M059J (cell line): Measurements from ENCODE around the gene IL17RD.

- RAMPAGE, long total RNA: no peak
Observed at GRCh38 chr3:53180299-53181130, 19.5 kb downstream of the PRKCD start.

DNA sequence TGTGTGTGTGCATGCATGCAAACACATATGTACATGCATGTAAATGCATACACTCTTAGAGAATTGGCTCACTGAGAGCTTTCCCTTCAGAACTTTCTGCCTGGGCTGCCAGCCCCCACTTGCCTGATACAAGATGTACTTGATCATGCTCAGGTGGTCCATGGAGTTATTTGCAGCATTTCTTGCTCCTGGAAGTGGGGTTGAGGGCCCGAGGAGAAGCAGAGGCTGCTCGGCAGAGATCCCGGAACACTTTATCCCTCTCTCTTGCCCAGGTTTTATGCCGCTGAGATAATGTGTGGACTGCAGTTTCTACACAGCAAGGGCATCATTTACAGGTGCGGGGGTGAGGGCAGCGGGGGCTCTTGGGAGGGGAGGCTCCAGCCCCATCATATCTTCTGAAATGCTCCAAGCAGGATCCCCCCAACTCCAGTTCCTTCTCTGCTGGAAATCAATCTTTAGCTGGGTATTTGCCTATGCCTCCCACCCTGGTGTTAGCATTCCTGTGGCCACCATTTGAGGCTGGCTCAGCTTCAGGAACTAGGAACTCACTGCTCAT, 26.1 kb downstream of the PRKCD start:
- RAMPAGE, long total RNA: no peak

- RAMPAGE, long total RNA: no peak
Observed at GRCh38 chr3:53188838-53189338, 27.9 kb downstream of the PRKCD start.

GRCh38 chr3:53228857-53229372, 26.9 kb downstream of the TKT start:
- RAMPAGE, long total RNA: no peak

DNA sequence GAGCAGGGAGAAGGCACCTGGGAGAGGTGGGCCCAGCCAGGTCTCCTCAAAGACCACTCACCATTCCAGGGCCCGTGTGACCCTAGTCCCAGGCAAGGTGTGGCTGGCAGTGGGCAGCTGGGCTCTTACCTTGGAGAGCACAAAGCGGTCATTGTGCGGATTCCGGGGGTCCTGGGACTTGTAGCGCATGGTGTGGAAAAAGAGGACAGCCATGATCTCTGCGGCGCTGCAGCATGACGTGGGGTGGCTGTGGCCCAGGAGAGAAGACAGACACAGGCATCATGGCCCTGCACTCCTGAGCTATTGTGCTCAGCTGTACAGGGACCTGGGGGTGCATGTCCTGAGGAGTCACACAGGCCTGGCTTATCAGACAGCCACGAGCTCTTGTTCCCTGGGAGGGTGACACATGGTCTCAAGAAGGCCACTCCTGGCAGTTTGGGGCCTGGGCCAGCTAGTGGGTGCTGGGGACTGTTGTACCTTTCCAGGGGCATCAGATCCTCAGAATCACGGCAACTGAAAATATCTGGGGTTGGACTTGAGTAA, 13.8 kb downstream of the TKT start:
- RAMPAGE, long total RNA: no peak

GRCh38 chr3:53776305-53776865, 69.8 kb downstream of the CHDH start:
- RAMPAGE, long total RNA: no peak

DNA sequence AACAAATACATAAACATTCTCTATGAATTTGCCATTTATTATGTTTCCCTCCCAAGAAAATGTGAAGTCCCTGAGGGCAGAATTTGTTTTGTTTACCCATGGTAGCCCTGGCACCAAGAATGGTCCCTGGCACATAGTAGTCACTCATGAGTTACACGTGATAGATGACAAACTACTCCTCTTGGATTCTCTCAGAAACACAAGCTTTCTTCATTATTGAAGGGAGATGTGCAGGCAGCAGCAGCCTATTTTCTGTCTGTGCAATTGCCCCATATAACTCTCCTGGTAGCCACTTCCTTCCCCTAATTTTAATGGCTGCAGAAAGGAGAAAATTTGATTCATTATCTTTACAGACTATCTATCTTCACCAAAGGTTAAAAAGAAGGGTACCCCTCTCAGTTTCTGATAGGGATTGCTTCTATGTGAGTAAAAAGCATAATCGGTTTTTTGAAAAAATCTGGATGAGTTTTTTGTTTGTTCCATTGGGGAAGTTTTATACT, 179.9 kb downstream of the LRTM1 start:
- RAMPAGE, long total RNA: no peak

DNA sequence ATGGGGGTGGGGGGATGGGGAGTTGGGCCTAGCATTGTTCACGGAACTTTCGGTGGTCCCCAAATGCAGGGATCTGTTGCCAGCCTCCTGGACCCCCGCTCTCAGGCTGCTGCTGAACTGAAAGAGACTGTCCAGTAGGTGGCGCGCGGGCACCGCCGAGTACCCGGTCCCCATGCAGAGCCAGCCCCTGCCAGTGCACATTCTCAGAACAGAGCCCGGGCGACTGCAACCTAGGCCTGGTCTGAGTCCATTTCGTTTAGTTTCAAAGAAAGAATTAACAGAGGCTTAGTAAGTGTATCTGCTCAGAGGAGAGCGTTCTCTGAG, 74.0 kb downstream of the LRTM1 start:
- RAMPAGE, long total RNA: no peak

DNA sequence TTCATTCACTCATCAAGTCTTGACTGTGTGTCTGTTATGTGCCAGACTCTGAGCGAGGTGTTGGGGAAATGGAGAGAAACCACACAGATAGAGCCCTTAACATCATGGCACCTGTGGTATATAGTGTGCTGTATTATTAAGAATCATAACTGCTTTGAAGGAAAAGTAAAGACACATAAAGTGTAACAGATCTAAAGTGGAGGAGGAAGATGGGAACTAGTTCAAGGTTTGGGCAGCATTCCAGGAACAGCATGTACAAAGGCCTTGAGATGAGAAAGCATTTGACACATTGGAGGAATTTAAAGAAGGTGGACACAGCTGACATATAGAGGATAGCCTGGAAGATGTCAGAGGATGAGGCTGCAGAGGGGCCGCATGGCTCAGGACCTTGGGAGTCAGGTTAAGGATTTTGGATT, 39.0 kb downstream of the LRTM1 start:
- RAMPAGE, long total RNA: no peak

- RAMPAGE, long total RNA: no peak
Observed at GRCh38 chr3:54900965-54901755, 26.7 kb downstream of the LRTM1 start.

DNA sequence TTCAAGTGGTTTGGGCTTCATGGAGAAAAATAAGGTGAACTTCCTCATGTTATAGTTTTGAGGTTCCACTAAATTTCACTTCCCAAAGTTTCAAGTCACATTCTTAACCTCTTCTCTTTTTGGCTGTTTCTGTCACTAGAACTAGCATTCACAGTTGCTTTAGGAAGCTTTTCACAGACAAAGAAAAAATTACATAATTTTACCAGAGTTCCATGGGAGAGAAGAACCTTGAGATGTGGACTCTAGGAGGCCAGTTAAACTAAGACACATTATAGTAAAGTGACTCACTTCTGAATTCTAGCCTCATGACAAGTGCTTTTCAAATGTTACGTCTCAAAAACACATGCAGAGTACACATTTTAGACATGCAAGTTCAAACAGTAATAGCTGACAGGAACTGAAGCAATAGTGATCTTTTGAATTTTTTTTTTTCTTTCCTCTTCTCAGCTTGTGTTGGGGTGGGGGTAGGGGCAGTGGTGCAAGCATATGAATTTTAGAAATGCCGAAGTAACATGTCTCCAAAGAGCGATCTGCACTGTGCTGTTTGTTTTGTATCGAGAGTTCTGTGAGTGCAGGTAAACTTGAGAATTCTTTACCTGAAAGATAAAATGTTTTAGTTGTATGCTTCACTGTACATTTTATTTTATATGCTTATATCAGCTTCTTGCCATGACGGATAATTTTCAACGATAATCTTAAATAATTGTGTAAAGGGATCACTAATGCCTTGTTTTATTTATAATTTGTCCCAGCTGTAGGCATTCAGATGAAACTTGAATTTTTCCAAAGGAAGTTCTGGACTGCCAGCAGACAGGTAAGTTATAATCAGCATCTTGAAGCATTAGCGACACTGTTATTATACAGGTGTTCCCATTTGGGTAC, 40.1 kb upstream of the LRTM1 start:
- RAMPAGE, long total RNA: no peak

DNA sequence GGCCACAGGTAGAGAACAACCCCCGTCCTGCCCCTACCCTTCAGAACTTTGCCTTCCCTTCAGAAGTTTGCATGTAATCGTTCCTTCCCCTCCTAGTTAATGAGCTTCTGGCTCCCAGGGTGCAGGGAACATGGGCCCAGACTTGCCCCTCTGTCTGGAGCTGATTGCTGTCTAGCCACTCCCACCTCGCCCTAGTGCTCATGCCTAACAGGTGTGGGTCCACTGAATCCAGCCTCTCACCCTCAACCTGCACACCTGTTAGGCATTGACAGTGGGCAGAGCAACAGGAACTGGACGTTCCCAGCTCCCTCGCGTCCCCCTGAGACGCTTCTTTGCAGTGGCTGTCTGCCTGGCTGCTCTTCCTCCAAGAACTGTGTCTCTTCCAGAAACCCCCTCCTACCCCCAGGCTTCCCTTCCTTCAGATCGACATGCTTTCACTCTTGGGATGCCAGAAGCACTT, 40.2 kb downstream of the WNT5A start:
- RAMPAGE, long total RNA: no peak

- RAMPAGE, long total RNA: no peak
Observed at GRCh38 chr3:55484079-55484679, 2.9 kb downstream of the WNT5A start.

DNA sequence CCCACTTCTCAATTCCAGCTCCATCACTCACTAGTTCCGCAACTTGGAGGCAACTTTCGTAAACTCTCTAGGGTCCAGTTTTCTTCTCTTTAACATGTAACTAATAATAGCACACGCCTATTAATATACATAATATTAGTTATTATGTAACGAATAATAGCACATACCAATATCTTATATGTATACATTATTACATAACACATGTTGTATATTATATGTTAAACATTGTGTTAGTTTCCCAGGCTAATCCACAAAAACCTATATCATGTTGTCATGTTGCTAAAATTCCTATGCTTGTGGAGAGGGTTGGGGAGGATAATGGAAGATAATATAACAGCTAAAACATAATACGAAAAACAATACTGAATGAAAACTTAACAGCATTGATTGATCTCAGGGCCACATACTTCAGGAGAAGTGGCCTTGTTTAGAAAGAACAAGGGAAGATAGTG, 179.7 kb upstream of the WNT5A start:
- RAMPAGE, long total RNA: no peak

DNA sequence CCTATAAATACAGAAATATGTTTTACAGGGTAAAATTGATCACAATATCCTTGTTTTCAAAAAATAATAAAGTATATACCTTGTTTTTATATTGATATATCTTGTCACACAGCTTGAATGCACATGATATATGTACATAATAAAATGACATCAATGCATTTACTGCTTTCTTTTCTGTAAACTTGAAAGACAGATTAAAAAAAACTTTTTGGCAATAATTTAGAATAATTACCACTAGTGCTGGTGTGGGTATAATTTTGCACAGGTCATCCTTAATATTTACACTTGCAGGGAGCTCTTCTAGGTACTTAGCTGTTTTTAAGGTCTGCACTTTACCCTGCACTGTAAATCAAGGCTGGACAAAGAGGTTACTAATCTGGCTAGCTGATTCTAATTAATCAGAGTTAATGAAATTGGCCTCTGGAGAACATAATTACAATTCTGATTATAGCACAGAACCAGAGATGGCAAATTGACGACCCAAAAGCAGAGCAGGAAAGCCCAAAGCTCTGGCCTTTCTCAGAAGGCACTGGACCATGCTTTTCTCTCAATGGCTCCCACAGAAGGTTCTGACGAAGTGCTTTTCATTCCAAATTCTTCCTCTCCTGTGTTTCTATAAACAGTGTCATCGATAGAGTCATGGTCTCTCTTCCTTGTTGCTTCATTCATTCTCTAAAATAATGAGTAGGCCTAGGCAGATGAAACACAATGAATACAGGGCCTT, 44.8 kb upstream of the TASOR start:
- RAMPAGE, long total RNA: no peak

DNA sequence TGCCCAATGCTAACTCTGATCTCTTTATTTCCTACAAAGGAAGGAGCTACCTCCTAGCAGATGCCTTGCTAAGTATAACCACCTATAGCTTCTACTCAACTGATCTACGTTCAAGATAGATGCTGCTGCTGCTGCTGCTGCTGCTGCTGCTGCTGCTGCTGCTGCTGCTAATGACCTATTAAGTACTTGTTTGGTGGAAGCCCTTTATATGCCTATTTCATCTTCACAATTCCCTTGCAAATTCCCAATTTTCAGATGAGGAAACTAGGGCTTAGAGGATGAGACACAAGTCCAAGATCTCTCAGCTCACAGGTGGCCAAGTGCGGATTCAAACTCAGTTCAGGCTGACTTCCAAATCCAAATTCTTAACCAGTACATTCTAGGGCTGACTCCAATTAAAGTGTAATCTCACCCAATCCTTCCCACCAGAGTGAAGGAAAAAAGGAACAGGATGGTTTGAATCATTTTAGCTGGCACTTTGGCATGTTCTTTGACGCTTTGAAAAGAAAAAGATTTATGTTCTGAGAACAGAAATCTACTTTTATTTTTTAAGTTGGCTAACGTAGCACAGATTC, 12.8 kb downstream of the ARHGEF3 start:
- RAMPAGE, long total RNA: no peak

DNA sequence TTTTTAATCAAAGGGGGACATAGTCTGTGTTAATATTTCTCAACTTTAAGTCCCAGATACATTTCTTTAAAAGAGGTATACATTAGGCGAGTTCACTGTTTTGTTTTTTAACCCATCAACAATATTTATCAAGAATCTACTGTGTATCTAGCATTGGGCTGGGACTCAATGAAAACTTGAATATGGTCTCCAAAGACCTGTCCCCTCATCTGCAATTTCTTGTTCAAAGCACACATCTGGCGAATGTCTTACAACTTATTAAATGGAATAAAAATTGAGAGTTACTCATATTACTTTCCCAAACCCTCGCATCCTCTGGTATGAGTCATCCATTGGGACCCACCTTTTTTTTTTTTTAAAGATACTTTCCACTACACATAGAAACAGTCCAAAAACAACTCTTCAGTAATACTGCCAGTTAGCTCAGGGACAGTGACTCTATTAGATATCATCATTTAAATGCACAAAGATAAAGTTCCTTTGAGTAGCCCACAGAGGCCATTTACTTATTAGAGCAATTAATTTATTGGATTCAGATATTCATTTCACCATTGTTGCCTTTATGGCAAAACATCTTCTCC, 77.6 kb upstream of the ARHGEF3 start:
- RAMPAGE, long total RNA: no peak

DNA sequence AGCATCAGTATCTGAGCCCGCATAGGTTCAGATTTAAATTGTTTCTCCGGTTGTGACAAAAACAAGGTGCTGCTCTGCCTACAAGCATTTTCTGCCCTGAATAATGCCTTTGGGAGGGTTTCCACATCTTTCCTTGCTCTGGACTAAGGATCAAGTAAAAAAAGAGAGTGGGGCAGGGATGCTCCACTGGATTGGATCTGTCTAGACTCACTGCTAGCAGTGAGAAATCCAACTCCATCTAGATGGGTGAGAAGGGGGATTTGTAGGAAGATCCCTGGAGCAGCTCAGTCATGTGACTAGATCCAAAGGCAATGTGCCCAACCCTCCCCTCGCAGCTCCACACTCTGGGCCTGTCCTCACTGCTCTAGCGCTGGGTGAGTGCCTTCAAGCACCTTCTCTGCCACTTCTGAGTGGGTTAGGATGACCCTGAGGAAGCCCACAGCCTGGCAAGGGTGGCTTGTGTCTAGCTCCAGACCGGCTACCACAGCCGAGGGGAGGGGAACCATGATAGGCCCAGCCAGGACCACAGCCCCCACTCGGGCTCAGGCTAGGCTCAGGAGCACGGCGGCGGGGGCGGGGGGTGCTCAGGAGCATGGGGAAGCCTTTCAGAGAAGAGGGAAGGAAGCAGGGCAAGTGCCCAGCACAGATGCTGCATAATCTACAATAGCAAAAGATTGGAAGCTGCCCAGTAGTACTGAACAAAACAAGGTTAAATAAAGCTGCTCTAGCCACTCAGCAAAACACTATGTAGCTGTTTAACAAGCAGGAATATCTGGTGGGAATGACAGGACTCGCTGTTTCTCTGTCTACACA, 1.6 kb downstream of the SPATA12 start:
- RAMPAGE, long total RNA: no peak

DNA sequence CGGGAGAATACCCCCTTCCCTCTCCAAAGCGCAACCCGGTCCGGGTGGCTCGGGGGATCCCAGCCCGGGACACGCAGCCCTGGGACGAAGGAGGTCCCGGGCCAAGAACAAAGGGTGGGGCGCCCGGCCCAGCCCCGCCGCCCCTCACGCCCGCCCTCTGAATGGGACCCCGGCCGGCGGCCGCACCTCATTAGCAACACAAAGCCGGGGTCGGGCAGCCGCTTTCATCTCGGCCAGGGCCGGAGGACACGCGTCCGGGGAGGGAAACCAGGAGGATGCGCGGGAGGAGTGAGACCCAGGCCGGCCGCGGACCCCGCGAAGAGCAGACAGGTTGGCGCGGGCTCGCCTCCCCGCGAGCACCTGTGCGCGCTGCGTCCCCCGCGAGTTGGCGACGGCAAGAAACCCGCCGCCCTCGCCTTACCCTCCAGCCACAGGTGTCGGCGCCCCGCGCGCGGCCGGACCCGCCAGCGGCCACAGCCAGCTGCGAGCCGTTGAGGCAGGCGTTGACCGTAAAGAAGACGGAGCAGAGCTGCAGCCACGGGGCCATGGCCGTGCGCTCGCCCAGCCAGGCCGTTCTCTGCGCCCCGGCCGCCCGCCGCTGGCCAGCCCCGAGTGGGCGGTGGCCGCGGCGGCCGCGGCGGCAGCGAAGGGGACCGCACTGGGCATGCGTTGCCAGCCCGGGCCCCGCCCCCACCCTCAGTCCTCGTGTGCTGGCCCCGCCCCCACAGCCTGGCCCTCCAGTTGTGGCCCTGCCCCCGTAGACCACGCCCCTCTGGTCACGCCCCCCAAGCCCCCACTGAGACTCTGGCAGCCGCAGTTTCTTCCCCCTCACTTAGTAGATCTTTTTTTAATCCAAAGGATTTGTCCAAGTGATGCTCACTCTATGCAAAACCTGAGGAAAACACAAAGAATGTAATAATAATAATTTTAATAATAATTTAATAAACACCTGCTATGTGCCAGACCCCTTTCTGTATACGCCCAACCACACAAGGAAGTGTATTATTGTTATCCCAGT, at the start of gene IL17RD:
TSS of gene IL17RD (minus strand) at position 614 of the 1,018 bp plus-strand sequence.
- RAMPAGE, long total RNA: no peak

DNA sequence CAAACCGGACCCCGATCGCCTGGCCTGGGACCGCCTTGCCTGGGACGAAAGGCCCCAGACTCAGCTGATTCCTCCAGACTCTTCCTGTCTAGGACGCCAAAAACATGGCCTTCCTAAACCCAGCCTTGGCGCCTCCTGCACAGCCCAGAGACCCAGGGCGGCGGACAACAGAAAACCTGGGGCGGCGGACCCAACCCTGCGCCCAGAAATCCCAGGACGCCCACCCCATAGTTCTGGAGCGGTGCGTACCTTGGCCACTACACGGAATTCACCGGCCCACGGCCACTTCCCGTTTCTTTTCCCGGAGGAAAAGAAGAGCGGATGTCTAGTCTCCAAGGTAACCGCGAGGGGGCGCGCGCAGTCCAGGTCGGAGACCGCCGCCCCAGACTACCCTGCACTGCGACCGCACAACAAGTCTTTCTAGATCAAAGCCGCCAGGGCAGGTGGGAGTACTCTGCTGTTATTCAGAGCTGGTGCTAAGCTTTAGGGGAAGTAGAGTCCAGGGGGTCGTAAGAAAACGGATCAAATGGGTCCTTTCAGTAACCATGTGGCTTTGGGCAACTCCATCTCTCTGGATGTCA, 4.9 kb upstream of the IL17RD start:
- RAMPAGE, long total RNA: no peak